Metanephros (tissue), 2 donors: ENCODE measurements around the genes NCCRP1 and SAMD4B.

GRCh38 chr19:39193762-39194490, 2.8 kb upstream of the NCCRP1 start:
- RAMPAGE, long total RNA: no peak

GRCh38 chr19:39196862-39197398, at the start of gene NCCRP1:
Gene NCCRP1 (plus strand): TSS chr19:39196964.
- RAMPAGE, long total RNA: no peak

GRCh38 chr19:39198022-39198376, 1.2 kb downstream of the NCCRP1 start:
- RAMPAGE, long total RNA: no peak

DNA sequence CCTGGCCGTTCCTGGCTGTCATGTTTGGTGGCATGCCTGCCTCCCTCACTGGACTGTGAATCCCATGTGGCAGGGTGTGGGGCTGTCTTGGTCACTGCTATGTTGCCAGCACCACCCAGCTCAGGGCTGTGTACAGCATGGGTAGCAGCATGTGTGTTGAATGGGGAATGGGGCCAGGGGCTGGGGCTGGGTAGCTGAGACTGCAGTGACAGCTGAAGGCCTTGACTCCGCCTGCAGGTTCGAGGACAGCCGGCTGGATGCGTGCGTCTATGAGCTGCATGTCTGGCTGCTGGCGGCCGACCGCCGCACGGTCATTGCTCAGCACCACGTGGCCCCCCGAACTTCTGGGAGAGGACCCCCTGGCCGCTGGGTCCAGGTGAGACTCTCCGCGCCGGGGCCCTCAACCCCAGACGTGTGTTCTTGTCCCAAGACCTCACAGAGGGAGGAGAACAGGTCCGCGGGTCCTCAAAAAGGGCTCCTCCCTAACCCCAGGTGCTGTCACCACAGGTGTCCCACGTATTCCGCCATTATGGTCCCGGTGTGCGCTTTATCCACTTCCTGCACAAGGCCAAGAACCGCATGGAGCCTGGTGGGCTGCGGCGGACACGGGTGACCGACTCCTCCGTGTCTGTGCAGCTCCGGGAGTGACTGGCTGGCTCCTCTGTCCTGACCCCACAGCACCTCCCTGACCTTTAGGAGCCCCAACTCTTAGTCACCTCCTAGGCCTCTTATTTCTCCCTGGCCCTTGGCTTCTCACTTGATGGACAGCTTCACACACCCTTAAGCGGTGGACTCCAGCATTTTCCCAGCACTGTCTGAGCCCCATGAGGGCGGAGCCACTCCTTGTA, 3.6 kb downstream of the NCCRP1 start:
- RAMPAGE, long total RNA: no peak

DNA sequence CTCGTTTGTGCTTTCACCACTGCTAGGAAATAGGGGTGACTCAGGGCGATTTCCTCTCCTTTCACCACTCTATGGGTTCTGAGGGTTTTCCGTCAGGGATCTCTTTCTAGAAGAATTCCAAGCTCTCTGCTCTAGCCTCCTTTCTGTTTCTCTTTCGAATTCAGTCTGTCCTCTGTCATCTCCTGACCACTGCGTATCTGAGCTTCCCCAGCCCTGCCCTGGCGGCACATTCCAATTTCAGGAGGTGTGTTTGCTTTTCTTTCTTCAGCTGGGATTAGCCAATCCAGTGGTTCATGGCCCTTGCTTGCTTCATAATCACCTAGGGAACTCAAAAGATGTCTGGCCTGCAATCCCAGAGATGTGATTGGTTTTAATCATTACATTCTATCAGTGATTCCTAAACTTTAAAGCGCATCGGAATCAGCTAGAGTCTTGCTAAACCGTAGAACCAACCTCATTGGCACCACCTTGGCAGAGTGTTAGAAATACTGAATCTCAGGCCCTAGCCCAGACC, 9.4 kb downstream of the IFNL2 start:
- RAMPAGE, long total RNA: no peak

GRCh38 chr19:39342199-39342878, at the start of gene SAMD4B:
Gene SAMD4B (plus strand): TSS chr19:39342421.
- RAMPAGE, long total RNA: no peak

- RAMPAGE, long total RNA: no peak
Observed at GRCh38 chr19:39356311-39357451, 14.5 kb downstream of the SAMD4B start.

- RAMPAGE, long total RNA: no peak
Observed at GRCh38 chr19:39375980-39376375, 14.9 kb downstream of the PAF1 start.

DNA sequence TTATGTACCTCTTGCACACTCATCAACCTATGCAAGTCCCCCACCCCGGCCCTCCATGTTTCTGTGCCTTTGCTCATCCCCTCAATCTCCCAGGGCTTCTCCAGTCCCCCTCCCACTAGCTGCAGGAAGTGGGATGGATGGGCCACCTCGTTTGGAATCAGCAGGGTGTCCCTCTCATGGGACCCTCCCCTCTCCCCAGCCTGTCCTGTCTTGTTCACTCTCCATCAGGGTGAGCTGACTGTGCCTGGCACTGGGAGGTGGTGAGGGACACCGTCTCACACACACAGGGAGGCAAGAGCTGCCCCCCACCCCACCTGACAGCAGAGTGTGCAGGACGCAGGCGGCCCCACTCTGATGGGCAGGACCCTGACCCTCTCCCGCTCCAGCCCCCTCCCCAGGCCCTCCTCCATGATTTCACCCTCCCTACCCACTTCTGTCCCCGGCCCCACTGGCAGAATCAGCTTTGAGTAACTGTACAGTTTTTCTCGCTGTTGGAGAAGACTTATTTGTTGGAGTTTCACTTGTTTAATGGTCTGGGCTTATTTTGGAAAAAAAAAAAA, 5.7 kb downstream of the PAF1 start:
- RAMPAGE, long total RNA: no peak

DNA sequence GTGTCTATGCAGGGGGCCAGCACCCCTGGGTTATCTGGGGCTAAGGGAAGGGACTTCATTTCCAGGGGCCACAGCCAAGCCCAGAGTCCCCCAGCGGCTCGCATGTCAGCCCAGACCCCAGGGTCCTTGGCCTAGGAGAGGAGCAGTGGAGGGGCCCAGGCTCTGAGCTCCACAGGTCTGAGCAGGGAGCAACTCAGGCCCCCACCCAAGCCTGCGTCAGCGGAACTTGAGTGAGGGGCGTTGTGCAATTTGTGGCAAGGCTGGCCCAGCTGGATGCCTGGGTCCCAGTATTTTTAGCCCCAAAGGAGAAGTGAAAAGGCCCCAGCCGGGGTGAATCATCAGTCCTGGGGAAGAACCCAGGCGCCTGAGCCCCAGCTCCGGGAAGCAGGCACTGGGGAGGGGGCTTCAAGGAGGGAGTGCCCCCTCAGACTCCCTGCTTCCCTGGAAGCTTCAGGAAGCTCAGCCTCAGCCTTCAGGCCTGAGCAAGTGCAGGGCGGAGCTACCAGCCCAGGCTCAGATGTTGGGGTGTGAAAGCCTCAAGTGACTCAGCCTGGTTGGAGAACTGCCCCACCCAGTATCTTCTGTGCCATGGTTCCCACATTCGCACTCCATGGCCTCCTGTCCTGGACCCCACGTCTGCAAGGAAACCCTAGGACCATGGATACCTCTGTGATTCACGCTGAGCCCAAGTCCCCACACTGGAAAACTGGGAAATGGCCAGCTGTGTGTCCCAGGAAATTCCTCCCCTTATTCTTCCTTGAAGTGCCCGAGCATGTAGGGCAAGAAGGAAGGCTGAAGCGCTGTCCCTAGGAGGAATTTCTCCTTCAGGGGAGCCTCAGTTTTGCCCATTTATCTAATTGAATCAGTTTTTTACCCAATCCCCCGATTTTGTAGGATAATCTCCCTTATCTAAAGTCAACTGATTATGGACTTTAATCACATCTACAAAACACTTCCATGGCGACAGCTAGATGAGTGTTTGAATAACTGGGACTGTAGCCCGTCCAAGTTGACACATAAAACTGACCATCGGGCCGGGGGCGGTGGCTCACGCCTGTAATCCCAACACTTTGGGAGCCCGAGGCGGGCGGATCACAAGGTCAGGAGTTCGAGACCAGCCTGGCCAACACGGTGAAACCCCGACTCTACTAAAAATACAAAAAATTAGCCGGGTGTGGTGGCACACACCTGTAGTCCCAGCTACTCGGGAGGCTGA, 7.5 kb downstream of the MED29 start:
- RAMPAGE, long total RNA: no peak

DNA sequence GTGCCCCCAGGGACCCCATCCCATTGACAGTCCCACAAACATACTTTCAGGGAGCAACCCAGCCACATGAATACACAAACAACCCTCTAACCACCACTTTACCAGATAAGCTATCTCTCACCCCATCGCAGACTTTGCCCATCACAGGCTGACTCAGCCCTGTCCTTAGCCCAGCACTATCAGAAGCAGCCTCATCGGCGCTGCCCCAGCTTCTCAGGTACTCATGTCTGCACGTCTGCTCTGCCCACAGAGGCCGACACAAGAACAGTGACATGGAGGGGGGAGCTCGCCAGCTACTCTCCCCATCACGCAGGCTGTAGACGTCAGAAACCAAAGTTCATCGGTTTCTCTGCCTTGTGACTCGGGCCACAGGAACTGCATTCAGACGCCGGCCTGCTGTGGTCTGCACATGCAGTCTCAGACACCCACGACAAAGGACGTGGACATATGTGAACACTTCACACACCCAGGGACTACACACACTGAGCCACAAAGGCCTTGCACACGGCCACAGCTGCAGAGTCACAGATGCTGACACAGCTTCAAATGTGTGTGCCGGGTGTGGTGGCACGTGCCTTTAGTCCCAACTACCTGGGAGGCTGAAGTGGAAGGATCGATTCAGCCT, 5.1 kb upstream of the ZFP36 start:
- RAMPAGE, long total RNA: no peak

DNA sequence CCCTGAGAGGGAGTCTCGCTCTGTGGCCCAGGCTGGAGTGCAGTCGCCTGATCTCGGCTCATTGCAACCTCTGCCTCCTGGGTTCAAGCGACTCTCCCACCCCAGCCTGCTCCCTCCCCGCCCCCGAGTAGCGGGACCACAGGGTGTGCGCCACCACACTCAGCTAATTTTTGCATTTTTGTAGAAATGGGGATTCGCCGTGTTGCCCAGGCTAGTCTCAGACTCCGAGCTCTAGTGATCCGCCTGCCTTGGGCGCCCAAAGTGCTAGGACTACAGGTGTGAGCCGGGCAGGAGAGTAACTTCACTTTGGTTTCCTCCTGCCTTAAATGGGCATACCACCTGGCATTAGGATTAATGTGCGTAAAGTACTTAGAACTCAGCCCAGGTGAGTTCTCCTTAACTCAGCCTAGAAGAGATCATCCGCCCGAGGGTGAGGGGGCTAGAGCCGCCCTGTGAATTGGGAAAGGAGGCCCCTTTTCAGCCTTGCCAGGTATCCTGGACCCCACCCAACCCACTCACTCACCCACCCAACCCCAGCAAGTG, 1.4 kb upstream of the ZFP36 start:
- RAMPAGE, long total RNA: no peak

DNA sequence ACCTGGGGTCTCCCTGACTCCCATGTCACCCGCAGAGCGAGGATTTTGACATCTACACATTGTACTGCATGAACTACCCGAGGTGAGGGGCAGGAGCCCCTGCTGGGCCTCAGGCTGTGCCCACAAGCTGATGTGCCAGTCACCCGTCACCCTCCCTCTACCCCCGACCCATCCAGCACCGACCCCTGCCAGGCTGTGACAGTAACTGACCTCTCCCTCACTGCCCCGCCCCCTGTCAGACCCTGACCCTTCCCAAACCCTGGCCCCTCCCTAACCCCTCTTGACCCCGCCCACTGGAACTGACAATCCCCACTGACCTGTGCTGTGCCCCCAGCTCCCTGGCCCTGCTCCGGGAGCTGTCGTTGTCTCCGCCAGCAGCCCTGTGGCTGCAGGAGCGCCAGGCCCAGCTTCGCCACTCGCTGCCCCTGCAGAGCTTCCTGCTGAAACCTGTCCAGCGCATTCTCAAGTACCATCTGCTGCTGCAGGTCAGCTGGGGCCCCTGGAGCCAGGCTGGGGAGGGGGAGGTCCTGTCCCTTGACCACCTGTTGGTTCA, 4.1 kb downstream of the PLEKHG2 start:
- RAMPAGE, long total RNA: no peak

- RAMPAGE, long total RNA: no peak
Observed at GRCh38 chr19:39465977-39466256, 14.7 kb upstream of the TIMM50 start.

DNA sequence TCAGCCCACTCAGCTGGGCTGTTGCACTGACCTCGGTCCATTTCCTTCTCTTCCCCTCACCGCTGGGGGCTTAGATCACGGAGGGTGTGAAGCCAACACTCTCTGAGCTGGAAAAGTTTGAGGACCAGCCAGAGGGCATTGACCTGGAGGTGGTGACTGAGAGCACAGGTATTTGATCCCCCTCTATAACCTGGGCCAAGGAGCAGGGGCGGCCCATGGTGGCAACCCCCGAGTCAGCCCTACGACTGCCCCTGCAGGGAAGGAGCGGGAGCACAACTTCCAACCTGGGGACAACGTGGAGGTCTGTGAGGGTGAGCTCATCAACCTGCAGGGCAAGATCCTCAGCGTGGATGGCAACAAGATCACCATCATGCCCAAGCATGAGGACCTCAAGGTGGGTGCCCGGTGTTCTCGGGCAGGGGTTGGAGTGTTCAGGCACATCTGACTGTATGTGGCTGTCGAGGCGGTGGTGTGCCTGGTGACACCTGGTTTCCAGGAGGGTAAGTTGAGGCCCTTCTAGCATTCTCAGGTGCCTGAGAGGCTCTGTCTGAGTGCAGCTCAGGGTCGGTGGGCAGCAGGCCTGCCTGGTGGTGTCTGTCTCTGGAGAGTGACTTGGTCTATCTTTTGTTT, 11.5 kb upstream of the TIMM50 start:
- RAMPAGE, long total RNA: no peak

DNA sequence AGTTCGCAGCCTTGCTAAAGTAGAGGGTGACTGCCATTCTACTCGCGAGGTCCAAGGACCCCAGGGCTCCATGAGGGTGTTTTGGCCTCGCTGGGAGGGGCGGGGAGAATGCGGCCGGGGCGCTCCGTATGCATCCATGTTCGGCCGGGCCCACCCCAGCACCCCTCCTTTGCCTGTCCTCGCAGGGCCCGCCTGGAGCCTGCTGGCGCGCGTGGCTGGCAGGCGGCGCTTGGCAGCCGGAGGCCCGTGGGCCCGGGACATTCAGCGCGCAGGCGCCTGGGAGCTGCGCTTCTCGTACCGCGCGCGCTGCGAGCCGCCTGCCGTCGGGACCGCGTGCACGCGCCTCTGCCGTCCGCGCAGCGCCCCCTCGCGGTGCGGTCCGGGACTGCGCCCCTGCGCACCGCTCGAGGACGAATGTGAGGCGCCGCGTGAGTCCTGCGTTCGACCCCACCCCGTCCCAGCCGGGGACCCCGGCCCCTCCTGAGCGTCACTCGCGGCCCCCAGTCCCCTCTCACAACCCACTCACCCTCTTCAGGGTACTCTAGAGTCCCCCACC, 4.0 kb downstream of the DLL3 start:
- RAMPAGE, long total RNA: no peak

DNA sequence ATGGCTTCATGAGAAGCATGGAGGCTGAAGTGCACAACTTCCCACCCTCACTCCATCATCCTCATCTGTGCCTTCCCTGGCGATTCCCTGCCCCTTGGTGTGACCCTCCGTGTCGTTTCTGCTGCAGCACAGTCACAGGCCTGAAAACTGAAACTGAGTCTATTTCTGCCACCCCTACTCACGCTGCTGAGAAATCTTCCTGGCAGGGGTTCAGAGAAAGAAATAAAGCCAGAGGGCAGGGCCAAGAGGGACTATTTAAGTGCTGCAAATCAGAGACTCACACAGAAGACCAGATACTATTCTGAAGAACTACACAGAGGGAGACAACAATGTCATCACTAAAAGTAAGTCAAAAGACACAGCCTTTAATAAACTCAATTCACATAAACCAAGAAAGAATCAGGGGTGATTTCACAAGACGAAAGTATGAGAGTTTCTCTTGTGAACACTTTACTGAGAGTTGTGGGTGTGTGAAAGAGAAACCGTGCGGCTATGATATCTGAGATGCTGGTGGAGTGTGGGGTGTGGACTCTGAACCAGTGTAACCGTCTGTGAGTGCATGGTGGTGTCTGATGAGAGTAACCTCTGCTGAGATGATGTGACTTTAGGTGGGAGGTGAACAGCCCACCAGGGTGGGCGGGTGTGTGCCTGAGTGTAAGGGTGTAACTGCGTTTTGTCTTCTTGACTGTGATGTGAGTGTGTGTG, 23.5 kb downstream of the LGALS16 start:
- RAMPAGE, long total RNA: no peak

GRCh38 chr19:39705855-39706332, 1.6 kb downstream of the LGALS14 start:
- RAMPAGE, long total RNA: no peak

GRCh38 chr19:39915350-39915825, 55.6 kb upstream of the PSMC4 start:
- RAMPAGE, long total RNA: no peak

DNA sequence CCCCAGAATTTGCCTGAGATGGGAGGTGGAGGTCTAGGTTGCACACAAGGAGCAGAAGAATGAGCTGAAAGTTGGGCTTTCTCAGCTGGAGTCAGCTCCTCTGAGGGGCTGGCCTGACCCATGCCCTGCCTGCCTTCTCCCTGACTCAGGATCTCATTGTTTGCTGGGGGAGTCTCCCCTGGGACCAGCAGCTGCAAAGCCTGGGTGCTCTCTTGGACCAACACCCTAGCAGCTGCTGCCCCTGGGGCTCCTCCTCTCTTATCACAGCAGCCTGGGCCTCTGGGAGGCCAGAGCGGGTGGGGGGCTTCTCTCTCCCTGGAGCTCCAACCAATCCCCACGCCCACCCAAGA, 35.0 kb upstream of the PSMC4 start:
- RAMPAGE, long total RNA: no peak